H7 (cell line): ENCODE results near the gene DPEP2NB.

DNA sequence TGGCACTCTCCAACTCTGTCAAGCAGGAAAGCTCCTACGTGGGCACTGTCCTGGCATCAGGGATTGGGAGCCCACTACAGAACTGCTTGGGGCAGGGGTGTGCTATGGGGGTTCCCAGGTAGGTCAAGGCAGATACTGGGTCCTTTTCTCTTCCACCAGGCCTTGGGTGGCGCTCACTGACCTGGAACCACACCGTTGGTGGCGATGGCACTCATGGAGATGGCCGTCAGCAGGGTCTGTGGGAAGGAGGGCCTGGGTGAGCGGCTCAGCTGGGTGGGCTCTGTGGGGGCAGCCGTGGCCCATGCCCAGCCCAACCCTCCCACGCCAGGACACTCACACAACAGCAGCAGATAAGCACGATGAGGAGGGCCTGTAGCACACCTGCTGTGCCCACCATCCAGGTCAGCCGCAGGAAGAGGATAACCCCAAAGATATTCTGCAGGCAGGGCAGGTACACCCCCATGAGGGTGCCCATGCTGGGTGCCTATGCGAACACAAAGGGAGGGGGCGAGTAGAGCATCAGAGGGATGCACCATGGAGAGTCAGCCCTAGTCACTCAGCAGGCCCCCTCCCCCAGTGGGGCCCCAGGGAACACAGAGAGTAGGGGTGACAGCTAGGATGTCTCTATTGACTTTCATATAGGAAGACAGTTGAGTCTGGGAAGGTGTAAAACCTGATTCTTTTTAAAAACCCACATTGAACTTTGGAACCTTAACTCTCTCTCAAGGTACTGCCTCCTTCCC, 10.7 kb downstream of the SLC12A4 start:
- RAMPAGE, long total RNA, result no peak

- RAMPAGE, long total RNA, result no peak
Measured at GRCh38 chr16:67958400-67959289, 9.8 kb downstream of the SLC12A4 start.

DNA sequence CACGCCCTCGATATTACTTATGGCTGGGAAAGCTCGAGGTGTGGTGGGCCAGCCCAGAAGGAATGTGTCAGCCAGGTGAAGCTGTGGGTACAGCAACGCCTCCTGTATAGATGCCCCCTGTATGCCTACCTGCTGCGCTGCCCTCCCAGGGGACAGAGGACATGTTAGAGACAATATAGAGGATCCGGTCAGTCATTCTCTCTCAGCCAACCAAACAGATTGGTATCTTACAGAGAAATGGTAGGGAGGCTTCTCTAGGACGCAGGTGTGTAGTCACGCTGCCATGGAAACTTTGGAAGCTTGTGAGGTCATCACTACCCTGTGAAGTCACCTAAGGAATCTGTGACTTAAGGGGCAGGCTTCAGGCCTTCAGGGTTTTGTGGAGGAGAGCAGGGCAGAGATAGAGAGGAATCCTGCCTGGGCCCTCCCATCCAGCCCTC, at the start of gene DPEP2NB:
TSS of gene DPEP2NB (minus strand) at position 337 of the 440 bp plus-strand sequence.
- RAMPAGE, long total RNA, result no peak

- RAMPAGE, long total RNA, result no peak
Measured at GRCh38 chr16:68233959-68234933, 1.7 kb downstream of the ESRP2 start.

DNA sequence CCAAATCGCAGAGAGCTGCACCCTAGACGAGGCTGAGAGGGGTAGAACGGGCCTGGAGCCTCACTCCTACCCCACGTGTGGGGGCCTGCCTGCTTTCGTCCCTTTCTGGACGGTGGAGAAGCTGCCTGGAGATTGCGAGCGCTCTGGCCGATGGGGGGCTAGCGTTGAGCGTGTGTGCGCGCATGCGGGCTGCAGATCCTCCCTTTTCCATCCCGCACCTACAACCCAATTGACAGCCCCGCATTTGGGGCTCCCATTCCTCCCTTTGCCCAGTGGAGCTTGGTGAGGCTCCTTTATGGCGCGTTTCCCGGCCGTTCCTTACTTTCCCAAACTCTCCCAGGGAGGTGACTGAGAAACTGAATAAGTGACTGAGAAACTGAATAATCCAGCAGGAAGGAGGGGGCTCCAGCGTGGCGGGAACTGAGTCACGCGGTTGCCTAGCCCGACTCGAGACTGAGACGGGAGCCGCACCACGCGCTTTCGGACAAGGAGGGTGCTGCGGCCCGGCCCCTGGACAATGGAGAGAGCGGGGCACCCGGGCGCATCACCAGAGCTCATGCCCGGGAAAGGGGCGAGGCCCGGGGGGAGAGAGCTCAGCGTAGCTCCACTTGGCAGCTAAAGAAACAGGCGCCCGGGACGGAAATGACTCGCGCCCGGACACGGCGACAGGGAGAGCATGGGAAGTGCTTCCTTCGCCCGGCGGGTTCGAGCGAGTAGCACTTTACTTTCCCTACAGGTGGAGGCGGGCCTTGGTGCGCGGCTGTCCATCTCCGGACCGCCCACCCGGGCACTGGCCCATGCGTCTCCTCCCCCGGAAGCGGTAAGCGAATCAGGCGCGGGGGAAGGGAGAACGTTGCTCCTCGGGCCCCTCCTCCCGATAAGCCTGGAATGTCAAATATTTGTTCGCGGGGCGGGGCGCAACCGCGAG, 1.2 kb upstream of the ESRP2 start:
- RAMPAGE, long total RNA, result no peak

DNA sequence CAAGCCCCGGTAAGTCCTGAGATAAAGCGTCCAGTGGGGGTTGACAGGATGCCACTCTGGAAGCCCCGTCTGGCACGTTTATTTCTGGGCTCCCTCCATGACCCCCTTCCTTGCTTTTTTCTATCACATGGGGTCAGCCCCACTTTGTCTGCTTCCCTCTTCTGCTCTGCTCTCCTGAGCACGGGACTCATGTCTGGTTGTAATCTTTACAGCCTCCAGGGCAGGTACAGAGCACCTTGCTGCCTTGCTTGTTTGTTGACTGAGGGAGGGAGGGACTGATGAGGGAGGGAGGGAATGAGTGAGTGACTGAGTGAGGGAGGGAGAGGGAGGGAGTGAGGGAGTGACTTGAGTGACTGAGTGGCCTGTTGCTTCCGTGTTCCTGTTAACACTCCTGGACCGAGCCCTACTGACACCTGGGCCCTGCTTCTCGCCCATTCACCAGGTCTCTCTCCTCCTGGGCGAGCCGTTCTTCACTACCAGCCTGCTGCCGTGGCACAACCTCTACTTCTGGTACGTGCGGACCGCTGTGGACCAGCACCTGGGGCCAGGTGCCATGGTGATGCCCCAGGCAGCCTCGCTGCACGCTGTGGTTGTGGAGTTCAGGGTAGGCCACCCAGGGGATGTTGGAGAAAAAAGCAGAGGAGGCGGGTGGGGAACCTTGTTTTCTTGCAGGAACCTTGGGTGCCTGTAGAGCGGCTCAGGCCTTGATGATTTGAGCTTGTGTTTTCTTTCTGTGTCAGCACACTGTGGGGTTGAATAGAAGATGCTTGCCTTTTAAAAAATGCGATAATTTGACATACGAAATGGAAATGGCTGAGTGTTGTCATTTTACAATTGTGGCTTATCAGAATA, 41.2 kb downstream of the PRMT7 start:
- RAMPAGE, long total RNA, result no peak

DNA sequence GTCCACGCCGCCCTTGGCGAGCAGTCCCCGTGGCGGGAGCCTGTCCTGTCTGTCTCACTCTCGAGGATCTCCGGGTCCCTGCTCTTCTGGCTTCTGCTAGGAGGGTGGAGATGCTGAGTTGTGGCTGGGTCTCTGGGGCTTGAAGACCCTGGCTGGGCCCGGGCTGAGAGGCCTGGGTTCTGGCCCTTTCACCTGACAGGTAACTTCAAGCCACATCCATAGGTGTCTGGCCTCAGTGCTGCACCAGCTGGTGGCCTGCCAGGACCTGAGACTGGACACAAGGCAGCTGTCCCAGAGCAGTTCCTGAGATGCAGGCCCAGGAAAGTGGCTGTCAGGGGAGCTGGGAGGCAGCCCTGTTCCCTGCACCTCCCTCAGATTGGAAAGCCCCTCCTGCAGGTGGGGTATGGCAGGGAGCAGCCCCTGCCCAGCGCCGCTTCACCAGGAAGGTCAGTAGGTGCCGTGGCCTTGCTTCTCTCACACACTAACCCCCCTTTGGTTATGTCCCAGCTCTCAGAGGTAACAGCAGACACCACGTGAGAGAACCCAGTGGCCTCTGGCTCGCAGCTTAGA, 46.8 kb downstream of the PRMT7 start:
- RAMPAGE, long total RNA, result no peak

- RAMPAGE, long total RNA, result no peak
Measured at GRCh38 chr16:68386356-68387167, 61.7 kb downstream of the SMPD3 start.

DNA sequence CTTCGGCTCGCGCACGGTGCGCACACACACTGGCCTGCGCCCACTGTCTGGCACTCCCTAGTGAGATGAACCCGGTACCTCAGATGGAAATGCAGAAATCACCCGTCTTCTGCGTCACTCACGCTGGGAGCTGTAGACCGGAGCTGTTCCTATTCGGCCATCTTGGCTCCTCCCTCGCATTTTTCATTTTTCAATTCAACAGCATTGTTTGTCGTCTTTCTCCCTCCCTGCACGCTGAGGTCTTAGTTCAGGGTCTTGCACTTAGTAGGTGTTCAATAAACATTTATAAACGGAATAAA, 50.2 kb downstream of the ZFP90 start:
- RAMPAGE, long total RNA, result no peak

DNA sequence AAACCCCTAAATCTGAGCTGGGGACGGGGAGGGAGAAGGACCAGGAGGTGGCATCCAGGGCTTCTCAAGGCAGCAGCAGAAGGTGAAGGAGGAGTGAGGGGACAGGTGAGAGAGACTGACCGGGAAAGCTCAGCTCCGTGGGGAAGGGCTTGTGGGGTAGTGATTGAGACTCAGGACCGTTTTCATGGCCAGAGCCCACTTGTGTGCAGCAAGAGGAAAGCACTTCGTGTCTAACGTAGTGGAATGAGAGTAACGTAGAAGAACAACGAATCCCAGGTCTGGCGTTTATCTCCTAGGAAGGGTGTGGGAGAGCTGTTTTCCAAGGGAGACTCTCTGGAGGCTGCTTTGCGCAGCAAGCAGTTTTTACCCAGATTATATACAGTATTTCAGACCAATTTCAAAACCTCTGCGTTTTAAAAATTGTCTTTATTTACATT, 1.3 kb upstream of the CDH3 start:
- RAMPAGE, long total RNA, result no peak

DNA sequence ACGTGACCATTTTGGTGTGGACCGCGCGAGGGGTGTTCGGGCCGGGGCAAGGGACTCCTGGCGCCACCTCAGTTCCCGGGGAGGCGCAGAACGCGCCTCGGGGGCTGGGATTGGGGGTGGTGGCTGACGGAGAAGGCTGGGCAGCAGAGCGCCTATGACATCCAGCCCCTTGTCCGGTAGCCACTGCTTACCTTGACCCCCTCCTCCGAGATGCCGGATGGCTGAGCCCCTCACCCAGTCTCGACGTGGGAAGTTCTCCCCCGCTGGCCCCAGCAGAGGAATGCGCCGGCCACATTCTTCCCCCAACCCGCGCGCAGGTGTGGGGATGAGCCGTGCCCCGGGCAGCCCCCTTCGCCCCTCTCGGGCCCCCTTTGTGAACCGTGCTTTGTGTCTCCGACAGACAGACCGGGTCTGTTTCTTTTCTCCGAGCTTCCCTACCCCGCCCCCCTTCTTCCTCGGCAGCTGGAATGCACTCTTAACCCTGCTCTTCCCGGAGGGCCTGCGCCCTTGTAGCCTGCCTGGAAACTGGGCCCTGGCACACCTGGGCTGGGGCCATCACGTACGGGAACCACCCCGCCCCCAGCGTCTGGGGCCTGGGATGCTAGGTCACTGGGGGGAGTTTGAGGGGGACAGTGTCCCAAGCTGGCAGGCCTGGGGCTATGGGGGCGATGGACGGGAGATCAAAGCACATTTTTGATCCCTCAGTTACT, 834 bp downstream of the CDH3 start:
- RAMPAGE, long total RNA, result no peak

DNA sequence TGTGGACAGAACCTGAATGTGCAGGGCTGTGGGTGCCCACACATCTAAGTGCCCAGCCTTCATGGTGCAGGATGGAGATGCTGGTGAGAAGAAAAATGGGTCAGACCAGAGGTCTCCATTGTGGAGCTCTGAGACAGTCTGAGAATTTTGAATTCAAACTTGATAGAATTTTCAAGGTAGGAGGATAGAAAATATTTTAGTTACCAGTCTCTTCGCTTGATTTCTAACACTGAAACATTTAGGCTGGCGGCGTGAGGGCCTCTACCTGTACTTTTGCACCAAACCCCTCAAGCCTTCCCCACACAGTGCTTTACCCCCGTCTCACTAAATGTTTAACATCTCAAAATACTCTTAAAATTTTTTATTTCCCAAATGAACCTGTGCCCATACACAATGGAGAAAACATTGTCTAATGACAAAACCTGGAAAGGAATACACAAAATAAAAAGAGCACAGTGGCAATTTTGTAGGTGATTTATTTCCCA, 2.0 kb upstream of the TANGO6 start:
- RAMPAGE, long total RNA, result no peak

DNA sequence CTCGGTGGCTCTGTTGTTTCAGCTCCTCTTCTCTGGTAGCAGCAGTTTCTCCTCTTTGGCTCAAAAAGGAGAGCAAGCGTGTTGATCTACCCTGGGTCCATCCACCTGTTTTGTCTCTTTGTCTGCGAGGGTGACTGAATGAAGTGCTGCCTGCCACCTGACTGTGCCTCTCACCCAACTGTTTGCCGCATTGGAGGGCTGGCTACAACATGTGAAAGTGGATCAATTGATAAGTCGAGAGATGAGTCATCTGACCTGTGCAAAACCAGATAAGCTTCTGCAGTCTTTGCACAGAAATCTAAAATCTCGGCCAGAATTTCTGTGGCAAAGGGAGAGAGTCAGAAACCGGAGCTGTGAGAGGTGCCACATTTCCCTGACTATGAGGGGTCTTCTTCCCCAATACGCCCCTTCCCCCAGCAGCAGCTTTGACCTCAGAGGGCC, 16.4 kb upstream of the HAS3 start:
- RAMPAGE, long total RNA, result no peak

DNA sequence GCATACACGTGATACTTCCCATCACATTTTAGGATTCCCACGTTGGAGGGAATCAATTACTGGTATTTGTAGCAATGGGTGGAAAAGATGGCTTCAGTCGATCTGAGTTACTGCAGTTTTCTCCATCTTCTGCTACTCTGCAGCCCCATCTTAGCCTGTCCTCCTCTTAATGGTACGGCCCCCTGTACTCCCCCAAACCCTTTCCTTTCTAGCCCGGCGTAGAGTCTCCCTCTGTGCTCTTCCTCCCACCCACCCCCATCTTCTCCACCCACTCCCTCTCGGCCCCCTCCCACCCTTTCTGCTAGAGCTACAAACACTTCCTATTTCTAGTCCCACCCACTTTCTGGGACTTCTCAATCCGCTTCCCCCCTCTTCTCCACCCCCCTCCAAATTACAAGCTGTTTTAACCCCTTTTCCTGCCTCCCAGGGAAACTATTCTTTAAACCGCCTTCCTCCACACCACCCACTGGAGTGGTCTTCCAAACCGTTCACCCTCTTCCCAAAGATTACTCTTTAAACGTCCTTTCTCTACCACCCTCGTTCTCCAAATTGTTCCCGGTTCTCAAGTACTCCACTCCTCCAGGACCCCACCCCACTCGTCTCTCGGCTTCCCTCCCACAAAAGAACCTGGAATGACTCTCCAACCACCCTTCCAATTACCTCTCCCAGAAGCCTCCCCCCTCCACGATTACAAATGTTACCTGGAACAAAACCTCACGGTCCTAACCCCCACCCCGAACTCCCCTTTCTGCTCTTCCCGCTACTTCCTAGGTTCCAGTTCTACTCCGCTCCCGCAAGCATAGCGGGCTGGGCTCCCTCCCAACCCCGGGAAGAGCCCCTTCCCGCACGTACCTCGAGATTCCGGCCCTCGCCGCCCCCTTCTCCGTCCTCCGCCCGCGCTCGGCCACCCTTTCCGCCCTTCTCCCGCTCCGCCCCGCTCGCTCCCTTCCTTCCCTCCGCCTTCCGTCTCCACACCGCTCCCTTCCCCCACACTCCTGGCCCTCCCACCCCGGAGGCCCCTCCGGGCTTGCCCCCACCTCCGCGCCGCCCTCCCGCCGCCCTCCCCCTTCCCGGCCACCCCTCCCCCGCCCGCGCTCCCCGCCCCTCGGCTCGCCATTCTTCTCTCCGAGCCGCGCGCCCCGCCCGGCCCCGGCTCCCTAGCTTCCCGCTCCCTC, 764 bp downstream of the CHTF8 start:
- RAMPAGE, long total RNA, result no peak

DNA sequence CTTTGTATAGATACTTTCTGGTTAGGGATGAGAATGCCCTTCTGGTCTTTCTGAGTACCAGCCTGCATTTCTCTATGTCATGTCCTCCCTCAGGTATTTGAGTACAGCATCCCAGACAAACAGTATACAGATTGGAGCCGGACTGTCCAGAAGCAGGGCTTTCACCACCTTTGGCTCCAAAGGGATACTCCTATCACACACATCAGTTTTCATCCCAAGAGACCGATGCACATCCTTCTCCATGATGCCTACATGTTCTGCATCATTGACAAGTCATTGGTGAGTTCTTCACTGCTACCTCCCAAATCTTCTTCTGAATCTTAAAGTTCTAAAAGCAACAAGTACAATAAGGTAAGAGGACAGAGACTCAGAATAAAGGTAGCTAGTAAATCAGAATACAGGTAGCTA, 21.7 kb upstream of the SNTB2 start:
- RAMPAGE, long total RNA, result no peak

- RAMPAGE, long total RNA, result no peak
Measured at GRCh38 chr16:69186508-69186941, 439 bp upstream of the SNTB2 start.

DNA sequence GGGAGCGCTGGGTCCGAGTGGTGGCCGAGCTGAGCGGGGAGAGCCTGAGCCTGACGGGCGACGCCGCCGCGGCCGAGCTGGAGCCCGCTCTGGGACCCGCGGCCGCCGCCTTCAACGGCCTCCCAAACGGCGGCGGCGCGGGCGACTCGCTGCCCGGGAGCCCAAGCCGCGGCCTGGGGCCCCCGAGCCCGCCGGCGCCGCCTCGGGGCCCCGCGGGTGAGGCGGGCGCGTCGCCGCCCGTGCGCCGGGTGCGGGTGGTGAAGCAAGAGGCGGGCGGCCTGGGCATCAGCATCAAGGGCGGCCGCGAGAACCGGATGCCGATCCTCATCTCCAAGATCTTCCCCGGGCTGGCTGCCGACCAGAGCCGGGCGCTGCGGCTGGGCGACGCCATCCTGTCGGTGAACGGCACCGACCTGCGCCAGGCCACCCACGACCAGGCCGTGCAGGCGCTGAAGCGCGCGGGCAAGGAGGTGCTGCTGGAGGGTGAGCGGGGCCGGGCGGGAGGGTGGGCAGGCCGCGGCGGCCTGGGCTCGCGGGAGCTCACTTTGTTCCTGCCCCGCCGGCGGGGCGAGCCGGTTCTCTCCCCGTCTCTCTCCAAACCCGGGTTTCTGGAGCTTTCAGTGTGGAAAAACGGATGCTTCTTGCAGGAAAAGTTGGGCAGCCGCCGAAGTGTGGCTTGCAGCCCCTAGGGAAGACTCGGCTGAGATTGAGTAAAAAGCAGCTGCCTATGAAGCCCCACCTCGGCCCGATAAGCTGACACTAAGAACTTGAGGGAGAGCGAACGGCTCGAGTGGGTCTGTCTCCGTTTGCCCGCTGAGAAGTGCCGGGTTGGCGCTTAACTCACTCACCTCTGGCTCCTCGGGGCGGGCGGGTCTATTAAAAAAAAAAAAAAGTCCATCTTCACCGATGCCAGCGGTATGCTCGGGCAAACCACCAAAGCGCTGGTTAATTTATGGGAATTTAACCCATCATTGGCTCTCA, 590 bp downstream of the SNTB2 start:
- RAMPAGE, long total RNA, result no peak

DNA sequence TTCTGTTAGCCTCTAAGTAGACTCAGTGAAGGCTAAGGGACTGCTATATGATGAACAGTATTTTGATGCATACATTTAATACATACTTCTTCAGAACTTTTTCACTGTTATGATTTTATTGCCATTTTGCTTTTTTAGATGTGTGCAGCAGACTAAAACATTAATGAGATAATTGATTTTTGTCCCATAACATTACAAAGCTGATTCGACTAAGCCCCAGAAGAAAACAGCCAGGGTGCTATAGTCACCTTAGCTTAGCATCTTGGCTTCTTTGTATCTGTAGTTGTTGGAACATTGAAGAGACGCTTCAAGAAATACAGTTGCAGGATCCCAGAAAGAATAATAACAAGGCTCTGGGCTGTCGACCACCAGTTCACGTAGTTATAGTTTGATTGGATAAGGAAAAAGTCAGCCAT, 3.6 kb downstream of the NIP7 start:
- RAMPAGE, long total RNA, result no peak

DNA sequence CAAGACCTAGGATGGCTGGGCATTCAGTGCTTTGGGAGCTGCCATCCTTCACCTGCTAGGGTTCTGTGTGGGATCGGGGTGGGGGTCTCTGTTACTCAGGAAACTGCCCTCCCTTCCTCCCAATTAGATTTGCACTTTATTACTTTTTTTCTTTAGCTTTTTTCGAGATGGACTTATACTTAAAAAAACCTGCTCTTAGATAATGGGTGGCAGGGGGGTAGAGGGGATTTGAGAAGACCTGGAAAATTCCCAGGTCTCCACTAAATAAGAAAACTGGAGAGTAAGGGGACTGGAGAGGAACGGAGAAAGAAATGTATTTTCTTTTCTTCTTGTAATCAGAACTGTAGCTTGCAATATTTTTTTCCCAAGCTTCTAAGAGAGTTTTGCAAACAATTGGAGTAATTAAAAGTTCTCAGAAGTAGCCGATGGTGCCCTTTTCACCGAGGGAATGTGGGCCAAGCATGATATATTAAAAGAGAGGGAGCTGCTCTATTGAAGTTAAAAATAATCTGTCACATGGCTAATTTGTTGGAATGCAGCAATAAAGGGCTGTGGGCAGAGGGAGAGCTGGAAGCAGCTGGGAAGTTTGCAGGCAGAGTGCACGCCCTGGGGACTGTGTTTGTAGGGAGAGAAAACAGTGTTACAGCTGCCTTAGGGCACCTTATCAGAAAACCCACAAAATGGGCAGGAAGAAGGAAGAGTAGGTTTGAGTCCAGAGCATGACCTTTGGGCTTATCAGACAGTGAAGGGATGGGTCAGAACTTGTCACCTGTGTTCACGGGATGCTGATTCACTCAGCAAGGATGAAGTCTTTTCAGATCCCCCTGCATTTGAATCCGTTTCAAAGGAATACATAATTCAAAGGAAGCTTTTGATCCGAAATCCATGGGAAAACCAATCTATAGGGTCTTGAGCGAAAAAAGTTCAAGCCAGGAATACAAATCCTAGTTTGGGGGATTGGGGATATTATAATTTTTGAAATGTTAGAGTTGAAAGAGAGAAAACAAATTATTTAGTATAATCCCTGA, 18.5 kb upstream of the TERF2 start:
- RAMPAGE, long total RNA, result no peak

DNA sequence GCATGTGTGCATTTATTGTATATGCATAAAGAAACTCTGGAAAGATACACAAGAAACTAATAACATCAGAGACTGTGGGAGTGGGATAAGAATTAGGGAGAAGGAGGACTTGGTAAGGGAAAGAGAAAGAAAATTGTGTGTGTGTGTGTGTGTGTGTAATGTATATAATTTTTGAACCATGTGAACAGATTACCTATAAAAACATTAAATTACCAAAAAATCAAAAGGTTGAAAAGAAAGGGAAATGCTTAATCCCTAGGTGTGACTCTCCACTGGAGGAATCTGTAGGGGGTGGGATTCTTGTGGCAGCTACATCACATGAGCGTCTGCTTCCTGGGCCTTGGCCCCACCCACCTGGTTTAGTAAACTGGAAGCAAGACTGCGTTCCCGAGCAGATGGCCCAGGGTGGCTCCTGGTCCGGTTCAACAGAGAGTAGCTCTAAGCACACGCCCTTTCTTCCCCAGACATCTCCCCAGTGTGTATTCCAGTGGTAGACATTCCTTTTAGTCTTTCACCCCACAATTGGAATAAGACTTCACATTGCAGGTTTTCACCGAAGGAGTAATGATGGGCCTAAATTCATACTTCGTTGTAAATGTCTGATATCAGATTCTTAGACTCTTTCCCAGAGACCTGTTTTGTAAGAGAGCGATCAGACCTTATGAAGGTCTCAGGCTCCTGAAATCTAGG, 36.2 kb upstream of the NFAT5 start:
- RAMPAGE, long total RNA, result no peak